Placental epithelial cell (primary cell): ENCODE results near the genes CAPRIN1 and EHF.

GRCh38 chr11:34034097-34034475 is 17.4 kb upstream of the CAPRIN1 start:
- CAGE, long polyA plus RNA = no peak

- CAGE, long polyA plus RNA = no peak
Measured at GRCh38 chr11:34051301-34051938, at the start of gene CAPRIN1. Gene CAPRIN1, plus strand, starts transcription at chr11:34051731.

DNA sequence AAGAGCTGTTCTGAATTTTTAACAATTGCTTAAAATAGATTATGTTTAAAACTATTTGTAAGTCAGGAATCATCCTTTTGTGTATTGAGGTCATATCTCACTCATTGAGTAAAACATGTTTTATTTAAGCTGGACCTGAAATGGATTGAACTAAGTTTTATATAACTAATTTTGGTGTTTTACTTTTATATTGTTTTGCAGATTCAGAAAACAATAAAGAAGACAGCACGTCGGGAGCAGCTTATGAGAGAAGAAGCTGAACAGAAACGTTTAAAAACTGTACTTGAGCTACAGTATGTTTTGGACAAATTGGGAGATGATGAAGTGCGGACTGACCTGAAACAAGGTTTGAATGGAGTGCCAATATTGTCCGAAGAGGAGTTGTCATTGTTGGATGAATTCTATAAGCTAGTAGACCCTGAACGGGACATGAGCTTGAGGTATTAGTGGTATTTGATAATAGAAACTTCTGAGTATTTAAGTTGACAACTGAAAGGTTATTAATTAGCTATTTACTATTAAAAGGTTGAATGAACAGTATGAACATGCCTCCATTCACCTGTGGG is 24.6 kb downstream of the CAPRIN1 start:
- CAGE, long polyA plus RNA = no peak

DNA sequence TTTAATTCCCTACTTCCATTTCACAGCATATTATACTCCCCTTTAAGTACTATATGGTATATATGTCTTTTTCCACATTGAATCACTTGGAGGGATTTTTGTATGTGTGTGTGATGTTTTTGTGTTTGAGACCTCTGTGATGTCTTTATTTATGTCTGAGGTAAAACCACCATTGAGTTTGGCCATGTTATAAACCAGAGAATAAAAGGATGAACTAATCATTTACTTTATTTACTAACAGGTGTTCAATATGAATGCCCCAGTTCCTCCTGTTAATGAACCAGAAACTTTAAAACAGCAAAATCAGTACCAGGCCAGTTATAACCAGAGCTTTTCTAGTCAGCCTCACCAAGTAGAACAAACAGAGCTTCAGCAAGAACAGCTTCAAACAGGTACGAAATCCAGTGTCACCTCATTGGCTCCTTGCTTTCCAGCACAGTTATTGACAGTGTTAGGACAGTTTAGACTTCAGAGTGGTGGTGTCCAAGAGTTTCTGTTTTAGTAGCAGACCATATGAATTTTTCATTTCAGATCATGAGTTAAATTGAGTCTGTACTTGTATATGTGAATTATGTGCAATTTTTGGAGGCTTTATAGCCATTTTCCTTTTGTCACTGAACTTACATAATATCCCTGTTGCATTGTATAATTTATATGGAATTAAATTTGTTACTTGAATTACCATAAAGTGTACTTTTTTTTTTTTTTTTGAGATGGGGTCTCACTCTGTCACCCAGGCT is 13.6 kb upstream of the NAT10 start:
- CAGE, long polyA plus RNA = no peak

- CAGE, long polyA plus RNA = no peak
Measured at GRCh38 chr11:34162464-34162981, 57.1 kb downstream of the NAT10 start.

- CAGE, long polyA plus RNA = no peak
Measured at GRCh38 chr11:34233867-34234911, 123.6 kb downstream of the ABTB2 start.

- CAGE, long polyA plus RNA = no peak
Measured at GRCh38 chr11:34329221-34329786, 28.5 kb downstream of the ABTB2 start.

GRCh38 chr11:34415565-34415978 is 23.2 kb upstream of the CAT start:
- CAGE, long polyA plus RNA = no peak

GRCh38 chr11:34435985-34436565 is 2.7 kb upstream of the CAT start:
- CAGE, long polyA plus RNA = no peak

- CAGE, long polyA plus RNA = no peak
Measured at GRCh38 chr11:34512850-34513263, 737 bp downstream of the ELF5 start.

- CAGE, long polyA plus RNA = no peak
Measured at GRCh38 chr11:34620652-34621818, at the start of gene EHF. Gene EHF, plus strand, starts transcription at chr11:34621093.

- CAGE, long polyA plus RNA = no peak
Measured at GRCh38 chr11:34624024-34624468, 3.2 kb downstream of the EHF start.

- CAGE, long polyA plus RNA = no peak
Measured at GRCh38 chr11:35035772-35036588, 103.0 kb upstream of the CD44 start.

DNA sequence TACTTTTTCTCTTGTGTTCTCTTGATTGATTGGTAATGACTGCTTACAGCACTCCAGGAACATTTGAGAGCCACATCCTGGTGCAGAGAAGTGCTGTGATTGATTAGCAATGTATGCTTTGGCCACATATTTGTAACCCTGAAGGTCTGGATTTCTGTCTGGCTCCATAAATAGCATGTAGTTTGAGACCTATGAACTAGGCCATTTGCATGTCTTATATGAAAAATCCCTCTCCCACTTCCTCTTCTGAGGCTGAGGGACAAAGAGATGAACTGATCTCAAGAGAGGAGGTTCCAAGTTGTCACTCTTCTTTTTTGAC is 49.3 kb upstream of the CD44 start:
- CAGE, long polyA plus RNA = no peak

DNA sequence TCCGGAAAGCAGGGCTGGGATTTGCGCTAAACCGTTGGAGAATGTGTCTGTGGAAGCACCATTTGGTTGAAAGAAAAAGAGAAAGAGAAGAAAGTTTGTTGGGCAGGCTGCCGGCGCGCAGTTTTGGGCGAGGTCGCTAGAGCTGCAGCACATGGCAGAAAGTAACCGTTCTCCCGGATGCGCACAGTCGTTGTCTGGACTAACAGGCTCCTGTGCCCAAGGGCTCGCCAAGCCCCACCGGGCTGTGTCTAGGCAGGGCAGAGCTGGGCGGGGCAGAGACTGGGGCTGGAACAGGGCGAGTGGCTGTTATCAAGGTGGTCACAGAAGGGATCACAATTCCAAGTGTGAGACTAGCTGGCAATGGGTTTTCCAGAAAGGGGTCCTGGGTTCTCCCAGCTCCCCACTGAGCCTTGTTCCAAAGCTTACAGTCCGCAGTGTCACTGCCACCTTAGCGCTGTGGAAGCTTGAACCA is 567 bp downstream of the CD44 start:
- CAGE, long polyA plus RNA = no peak

DNA sequence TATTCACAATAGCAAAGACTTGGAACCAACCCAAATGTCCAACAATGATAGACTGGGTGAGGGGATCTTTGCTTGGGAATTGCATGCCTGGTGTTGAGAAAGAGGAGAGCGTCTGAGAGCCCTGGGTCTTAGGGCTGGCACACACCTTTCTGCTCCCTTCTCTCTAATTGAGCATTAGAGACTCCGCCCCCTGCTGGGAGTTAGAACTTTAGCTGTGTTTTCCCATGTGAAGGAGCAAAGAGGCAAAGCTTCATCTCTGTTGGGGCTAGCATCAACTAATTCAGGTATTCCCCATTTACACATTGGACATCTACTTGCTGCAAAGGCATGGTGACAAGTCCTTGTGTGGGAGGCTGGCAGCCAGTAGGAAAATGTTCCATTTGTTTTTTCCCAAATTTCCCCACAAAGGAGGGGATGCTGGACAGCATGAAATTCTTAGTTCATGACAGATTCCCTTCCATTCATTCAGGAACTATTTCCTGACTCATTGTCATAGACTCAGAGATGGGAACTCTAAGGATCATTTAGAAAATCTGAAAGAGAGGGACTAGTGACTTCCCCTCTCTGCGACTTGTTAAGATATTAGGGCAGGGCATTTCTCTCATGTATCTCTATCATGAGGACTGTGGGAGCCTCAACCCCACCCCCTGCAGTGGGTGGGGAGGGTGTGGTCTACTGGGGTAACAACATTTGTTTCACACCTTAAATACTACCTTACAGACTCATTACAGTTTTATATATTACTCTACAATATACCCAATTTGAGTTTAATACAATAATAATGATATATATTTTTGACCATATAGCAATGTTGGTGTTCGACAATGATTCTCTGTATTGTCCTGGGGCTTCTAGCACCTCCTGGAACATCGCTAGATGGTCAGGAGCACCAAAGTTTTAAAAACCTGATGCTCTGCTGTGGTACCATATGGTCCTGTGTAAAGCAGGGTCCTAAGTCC is 3.7 kb downstream of the CD44 start:
- CAGE, long polyA plus RNA = no peak

DNA sequence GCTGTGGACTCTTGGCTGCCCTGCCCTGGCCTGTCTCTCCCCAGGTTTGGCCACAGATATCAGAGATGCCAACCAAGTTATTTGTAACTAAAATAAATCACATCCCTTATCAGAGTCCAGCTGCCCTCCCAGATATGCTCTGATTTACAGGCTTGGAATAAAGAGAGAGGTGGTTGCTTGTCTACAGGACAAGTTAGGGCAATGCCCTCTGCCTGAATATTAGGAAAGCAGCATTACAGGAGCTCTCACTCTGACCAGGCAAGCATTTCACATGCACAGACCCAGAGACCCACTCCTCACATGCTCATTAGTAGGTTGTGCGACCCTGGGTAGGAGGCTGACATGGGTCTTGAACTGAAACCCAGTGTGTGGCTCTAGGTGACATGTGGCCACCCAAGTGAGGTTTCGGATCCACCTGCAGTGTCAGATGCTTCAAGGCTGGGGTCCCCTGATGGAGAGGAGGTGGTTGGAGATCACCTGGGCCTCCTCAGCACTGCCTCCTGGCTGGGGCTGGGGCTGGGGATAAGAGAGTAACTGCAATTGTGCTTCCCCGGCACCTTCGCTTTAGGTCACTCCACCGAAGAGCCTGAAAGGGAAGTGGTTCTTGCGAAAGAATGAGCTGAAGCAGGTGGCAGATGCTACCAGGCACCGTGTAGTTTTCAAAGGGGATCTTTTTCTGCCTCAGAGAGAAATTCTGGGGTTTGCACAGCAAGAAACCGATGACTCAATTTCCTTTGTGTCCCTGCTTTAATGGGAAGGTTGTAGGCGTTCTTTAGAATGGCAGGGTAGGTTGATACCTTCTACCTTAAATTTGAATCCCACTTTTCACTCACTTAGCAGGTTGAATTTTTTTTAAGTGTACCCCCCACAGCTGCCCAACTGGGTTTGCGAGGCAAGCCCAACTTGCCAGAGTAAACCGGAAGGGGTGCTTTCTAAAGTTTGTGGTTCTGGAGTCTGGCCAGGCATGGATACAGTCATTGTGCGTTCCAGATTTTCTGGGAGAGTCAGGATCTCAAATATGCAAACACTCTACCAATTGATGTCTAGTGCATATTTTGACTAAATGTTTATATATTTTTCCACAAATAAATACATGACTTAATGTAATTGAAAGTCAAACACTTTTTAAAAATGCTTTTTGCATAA is 5.1 kb downstream of the CD44 start:
- CAGE, long polyA plus RNA = no peak

DNA sequence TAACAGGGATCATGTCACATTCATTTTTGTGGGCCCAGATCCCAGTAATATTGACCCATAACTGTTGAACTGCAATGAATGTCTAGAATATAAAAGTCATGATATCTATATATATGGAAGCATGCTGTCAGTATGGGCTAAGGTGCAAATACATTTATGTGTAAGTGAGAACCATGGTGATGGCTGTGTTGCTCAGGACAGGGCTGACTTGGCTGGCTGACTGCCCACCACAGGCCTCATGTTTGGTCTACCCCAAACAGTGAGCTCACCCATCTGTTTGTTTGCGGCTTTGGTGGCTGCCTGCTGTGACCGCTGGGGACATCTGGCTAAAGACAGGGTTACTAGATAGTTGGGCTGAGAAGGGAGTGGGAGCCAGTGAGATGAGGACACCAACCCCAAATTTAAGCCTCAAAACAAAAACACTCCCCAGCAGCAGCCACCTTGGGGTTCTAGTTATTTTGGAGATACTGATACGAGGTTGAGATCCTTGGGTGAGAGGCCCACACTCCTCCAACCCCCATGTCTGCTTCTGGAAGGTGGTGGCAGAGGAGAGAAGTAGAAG is 6.3 kb downstream of the CD44 start:
- CAGE, long polyA plus RNA = no peak

- CAGE, long polyA plus RNA = no peak
Measured at GRCh38 chr11:35150501-35151369, 11.8 kb downstream of the CD44 start.

DNA sequence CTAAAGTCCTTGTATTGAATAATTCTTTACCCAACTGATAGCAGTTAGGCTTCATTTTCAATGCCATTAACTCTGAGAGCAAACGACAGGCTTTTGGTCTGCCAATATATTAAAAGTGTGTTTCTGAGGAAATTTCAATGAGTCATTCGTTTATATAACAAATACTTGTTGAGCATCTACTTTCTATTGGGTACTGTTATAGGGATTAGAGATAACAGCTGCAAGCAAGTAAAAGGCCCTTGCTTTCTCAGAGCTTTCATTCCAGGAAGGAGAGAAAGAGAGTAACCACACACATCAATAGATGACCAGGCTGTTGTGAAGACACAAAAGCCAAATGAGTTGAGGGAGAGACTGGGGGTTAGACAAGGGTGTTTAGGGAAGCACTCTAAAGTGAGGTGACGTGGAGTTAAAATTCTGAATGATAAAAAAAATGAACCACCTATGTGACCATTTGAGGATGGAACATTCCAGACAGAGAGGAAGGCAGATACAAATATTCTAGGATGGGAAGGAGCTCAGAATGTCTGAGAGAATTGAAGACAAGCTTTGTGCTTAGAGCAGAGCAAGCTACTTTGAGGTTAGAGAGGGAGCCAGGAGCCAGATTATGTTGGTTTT is 35.8 kb downstream of the CD44 start:
- CAGE, long polyA plus RNA = no peak